Subcutaneous adipose tissue (tissue), 3 donors: ENCODE results near the gene RGS10.

DNA sequence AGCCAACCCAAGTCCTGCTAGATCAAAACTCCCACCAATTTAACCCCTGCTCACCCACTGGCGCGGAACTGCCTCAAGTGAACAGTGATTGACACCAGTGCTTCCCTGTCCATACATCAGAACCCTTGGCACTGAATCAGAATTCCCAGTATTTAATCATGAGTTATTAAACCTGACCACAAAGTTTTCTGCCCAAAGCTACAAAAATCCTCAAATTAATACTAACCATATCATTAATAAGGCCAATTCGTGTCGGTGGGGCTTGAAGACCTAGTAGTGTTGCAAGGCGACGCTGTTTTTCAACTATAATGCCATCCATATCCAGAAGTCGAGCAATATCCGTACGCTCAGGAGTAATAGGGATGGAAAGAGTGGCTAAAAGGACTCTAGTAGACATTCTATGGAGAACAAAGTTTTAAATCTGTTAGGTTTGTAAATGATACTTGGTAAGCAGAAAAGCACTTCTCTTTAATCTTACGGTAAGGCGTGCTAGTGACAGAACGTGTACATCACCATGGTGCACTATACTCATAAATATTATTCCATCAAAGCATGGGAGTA, 15.4 kb downstream of the EIF3A start:
- PRO-cap, result no peak
- RAMPAGE, long total RNA, 3 experiments, result no peak in any of the 3 experiments

DNA sequence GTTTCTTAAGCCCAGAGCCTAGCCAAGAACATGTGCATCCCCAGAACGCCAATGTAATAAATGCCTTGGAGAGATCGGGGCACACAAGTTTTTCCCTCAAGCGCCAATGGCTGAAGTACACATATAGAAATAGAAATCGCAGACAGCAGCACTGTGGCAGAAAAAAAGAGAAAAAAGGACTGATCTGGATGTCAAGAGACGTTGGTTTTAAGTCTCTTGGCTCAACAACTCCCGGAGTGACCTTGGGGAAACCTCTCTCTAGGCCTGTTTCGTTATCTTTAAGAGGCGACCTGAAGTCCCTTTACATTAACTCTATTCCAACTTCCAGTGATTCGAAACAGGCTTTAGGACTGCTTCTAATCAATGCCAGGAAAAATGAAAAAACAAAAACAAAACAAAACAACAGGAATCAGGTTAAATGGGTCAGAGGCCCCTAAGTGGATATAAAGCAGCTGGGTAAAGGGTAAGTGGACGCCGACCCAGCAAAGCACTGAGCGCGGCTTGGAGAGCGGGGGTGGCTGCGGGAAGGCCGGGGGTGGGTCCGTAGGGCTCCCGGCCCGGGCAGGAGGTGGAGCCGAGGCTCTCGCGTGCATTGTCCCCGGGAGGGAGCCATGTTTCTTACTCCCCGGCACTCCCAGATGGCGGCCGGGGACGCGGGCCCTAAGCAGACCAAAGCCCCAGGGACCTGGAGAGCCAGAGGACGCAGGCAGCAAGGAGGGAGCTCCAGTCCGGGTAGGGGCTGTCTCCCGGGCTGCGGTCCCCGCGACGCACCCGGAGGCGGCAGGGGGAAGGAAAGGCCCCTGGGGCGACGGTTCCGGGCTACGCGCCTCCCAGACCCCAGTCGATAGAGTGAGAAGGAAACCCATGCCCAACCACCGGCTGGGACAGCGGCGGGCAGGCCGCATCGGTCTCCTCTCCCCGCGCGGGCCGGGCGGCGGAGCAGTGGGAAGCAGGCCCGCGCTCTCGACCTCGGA, 721 bp downstream of the EIF3A start:
- PRO-cap, result bidirectional peak, plus-strand start at position 592 of the sequence, minus-strand start at position 492 of the sequence
- RAMPAGE, long total RNA, 3 experiments, result no peak in any of the 3 experiments

DNA sequence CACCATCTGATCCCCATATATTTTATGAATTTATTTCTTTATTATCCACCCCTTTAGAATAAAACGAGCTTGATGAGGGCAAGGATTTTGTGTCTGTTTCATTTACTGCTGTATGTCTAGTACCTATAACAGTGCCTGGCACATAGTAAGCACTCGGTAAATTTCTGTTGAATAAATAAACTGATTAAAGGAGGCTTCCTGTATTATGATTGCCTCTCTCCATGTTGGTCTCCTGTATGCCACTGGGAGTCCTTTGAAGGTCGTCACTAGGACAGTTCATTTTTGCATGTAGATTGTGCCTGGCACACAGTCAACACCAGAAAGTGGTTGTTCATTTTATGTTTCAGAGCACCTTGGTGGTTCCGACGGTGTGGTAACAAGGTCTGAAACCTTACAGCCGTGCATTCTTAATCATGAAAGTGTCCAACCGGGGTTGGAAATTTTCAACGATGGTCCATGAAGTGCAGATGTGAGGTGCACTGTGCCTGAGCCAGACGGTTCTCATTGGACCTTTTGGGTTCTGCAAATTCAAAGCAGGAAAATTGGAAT, 9.7 kb upstream of the EIF3A start:
- PRO-cap, result no peak
- RAMPAGE, long total RNA, 3 experiments, result no peak in any of the 3 experiments

DNA sequence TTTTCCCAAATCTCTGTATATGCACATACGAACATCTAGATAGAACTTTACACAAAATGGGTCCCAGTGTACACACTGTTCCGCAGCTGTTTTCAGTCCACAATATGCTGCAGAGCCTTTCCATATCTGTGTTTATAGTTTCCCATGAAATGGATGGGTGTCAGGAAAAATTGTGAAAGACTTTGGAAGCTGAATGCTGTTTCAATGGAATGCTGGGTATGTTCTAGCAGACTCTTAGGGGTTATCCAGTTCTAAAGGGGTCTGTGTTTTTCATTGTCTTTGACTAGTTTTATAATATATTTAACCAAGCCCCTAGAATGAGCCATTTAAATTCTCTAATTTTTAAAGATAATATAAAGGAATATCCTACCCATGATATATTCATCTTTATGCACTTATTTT, 13.9 kb downstream of the GRK5 start:
- PRO-cap, result unidirectional peak, minus-strand start at position 106 of the sequence
- RAMPAGE, long total RNA, 3 experiments, result no peak in any of the 3 experiments

DNA sequence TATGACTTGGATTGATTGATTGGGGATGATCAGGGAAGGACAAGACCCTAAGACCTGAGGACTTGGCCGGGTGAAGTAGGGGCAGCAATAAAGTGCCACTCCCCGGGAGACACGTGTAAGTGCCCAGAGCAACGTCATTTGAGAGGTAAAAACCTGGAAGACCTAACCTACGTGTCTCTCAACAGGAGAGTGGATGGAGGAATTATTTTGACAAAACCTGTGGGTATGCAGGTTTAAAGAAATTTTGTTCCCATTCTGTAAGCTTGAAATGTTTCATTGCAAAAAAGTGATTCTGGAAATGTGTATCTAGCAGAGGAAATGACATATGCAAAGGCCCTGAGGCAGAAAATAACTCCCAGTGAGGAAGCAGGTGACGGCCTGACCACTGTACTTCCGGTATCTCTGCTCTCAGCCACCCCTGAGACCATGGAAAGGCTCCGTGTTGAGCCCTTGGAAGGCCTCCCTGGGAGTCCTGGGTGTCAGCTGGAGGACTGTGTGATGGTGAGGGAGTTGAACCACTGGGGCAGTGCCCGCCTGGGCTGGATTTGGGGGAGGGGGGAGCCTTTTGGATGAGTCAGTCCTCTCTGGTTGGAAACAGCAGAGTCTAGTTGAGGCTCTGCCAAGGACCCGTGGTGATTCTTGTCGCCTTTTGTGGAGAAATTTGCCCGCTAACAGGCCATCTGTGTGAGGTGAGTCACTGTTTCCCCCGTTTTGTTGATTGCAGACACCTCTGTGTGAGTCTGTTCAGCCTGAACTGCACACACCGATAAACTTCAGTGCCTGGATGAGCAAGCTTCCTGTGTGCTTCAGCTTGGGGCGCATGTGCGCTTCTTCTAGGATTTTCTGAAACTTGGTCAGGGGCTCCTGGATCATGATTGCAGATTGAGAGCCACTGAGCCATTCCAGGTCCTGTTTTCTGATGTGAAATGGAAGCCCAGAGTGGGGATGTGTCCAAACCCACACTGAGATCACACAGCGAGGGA, 98.5 kb downstream of the GRK5 start:
- PRO-cap, result bidirectional peak, plus-strand start at position 776 of the sequence, minus-strand start at position 495 of the sequence
- RAMPAGE, long total RNA, 3 experiments, result no peak in any of the 3 experiments

DNA sequence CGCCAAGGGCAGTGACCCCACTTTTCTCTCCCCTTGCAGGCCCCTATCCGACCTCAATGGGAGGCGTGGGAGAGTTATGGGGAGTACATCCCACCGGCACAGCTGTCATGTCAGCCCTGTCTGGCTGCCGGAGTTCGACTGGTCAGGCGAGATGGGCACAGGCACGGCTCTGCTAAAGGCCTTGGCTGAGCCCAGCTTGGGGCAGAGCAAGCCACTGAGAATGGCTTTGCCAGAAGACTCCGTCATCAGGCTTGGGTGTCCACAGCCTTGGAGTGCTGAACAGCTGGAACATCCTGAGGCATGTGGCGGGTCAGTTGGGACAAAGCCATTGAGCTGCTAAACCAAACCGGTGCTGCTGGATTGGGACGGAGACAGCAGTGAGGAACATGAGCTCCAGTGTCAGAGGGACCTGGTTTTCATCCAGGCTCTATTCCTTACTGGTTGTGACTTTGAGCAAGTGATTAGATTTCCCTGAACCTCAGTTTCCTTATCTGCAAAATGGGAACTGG, 134.6 kb downstream of the GRK5 start:
- PRO-cap, result no peak
- RAMPAGE, long total RNA, 3 experiments, result no peak in any of the 3 experiments

- PRO-cap, result bidirectional peak, plus-strand start at chr10:119370637, minus-strand start at chr10:119370556
- RAMPAGE, long total RNA, 3 experiments, result no peak in any of the 3 experiments
Observed at GRCh38 chr10:119370218-119370889, 163.0 kb downstream of the GRK5 start.

DNA sequence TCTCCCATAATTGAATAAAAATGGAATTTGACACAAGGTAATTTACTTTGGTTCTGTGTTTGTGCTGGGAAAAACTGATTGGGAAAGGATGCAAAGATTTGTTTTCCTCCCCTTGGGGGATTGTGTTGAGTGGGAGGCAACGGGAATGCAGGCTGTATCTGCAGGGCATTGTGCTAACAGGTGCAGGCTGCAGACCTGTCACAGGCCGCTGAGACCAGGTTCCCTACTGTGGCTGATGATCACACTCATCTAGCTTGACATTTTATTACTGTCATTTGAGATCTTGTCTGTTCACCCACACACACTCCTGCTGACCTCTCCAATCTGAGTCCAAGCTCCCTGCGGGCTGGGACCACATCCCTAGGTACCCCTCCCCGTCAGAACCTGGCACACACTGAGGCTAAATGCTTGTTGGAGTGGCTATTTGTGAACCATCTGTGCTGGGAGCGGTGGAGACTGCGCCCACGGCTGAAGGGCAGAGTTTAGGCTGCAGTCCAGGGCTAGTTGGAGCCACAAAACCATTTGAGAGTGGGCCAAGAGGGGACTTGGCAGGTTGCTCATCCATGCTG, 164.6 kb downstream of the RGS10 start:
- PRO-cap, result no peak
- RAMPAGE, long total RNA, 3 experiments, result no peak in any of the 3 experiments

DNA sequence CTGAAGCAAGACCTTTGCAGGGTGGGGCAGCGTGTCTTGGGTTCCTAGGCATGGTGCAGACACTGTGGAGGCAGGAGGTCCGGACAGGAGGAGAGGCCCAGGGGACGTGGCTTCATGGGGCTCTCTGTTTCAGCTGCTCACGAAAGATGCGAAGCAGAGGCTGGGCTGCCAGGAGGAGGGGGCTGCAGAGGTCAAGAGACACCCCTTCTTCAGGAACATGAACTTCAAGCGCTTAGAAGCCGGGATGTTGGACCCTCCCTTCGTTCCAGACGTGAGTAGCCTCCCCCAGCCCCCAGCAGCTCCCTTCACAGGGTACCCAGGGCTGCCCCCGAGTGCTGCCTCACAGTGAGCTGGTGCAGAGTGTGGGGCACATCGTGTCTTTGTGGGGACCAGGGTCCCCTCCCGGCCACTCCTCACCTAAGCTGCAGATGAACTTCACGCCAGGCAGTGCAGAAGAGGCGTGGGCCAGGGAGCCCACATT, 94.5 kb downstream of the RGS10 start:
- PRO-cap, result no peak
- RAMPAGE, long total RNA, 3 experiments, result no peak in any of the 3 experiments

DNA sequence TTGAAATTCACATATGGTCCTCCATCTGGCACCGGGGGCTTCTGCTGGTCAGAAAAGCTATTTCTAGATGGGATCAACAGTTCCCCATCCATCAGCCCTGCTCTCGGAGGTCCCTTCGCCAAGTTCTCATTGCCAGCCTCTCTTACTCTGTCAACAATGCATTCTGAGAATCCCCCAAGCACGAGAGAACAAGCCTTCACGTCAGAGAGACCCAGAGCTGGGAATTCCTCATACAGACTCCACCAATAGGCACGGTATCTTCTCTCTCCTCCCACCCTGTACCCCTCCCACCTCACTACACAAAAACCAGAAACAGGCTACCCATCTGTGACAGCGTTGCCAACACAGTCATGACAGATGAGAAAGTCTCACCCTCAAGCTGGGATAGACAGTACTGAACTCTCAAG, 15.7 kb downstream of the RGS10 start:
- PRO-cap, result no peak
- RAMPAGE, long total RNA, 3 experiments, result no peak in any of the 3 experiments

GRCh38 chr10:119542588-119542975, at the start of gene RGS10:
TSS of gene RGS10 (minus strand) at chr10:119542719.
- PRO-cap, result bidirectional peak, plus-strand start at chr10:119542812, minus-strand start at chr10:119542704
- RAMPAGE, long total RNA, 3 experiments, result start-site peak on the minus strand in 3 of 3 experiments, at chr10:119542659-119542722 at its widest, 57 to 287 reads per replicate

DNA sequence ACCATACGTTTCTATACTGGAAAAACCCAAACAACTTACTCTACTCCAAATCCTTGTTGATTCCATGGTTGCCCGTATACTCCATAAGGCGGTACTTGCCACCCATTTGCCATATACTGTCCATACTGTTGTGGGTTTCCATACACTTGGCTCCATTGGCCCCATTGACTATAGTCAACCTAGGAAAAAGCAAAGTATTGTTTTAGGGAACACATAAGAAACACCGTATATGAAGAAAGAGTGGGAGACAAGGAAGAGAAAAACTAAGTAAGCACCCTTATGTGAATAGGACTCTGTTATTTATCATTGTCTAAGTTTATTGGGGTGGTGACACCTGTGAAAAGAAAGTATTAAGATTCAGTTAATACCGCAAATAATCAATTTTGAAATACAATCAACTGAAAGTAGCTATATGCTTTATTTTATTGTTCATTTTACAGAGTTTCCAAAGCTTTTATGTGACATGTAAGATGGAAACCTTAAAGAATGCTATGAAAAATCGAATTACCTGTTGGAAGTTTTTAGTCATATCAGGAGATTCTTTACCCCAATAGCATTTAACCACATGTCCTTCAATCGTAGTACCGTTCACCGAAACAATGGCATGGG, 20.1 kb downstream of the TIAL1 start:
- PRO-cap, result no peak
- RAMPAGE, long total RNA, 3 experiments, result no peak in any of the 3 experiments

- PRO-cap, result no peak
- RAMPAGE, long total RNA, 3 experiments, result start-site peak on the minus strand in 1 of 3 experiments, at chr10:119586456-119586808 at its widest, 9 reads per replicate
Observed at GRCh38 chr10:119586366-119587137, 10.2 kb downstream of the TIAL1 start.

GRCh38 chr10:119595157-119595437, 1.7 kb downstream of the TIAL1 start:
- PRO-cap, result no peak
- RAMPAGE, long total RNA, 3 experiments, result no peak in any of the 3 experiments

GRCh38 chr10:119596336-119596513, 539 bp downstream of the TIAL1 start:
- PRO-cap, result no peak
- RAMPAGE, long total RNA, 3 experiments, result start-site peak on the minus strand in 1 of 3 experiments, at chr10:119596463-119596516 at its widest, 10 reads per replicate

- PRO-cap, result unidirectional peak, minus-strand start at chr10:119652577; unidirectional peak, minus-strand start at chr10:119652637
- RAMPAGE, long total RNA, 3 experiments, result no peak in any of the 3 experiments
Observed at GRCh38 chr10:119652464-119652827, 1.3 kb downstream of the BAG3 start.

DNA sequence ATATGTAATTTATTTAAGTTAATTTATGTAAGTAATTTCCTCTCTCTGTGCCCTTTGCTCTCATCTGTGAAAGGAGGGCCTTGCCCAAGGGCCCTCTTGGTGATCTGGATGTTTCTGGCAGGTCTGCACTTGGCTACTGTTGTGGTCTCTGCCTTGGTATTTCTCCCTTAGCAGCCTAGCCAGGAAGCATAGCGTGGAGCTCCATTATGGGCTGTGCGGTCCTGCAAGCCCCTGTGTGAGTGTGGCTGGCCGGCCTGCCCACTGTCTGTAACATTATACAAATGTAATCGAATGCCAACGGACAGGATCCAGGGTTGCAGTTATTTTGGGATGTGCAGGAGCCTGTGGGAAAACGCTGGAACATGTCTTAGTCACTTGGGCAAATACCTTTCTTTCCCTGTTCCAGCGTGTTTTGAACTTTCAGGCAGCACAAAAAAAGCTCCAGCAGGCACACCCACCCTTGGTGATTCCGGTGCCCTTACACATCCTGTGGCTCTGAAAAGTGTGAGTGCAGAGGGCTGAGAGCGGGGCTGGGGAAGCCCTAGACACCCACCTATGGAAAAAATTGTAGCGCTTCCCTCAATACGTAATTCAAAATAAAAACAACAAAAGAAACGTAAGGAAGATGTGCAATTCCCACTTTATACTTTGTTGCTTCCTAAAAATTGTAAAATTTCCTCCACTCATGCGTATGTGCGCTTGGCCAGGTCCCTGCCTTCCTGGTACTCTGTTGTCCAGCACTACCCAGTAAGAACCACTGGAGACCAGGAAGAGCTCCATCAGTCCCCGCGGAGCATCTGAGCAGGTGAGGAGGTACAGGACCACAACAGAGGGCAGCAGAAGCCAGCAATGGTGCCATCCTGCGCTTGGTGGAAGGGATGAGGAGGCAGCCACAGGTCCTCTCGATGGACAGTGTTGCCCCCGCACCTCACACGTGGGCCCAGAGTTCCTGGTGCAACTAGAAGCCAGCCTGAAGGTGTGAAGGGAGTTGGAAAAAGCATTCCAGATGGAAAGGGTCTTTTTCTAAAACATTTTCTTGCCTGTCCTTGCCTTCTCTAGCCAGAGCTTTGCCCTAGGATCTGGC, 29.7 kb downstream of the BAG3 start:
- PRO-cap, result no peak
- RAMPAGE, long total RNA, 3 experiments, result no peak in any of the 3 experiments

DNA sequence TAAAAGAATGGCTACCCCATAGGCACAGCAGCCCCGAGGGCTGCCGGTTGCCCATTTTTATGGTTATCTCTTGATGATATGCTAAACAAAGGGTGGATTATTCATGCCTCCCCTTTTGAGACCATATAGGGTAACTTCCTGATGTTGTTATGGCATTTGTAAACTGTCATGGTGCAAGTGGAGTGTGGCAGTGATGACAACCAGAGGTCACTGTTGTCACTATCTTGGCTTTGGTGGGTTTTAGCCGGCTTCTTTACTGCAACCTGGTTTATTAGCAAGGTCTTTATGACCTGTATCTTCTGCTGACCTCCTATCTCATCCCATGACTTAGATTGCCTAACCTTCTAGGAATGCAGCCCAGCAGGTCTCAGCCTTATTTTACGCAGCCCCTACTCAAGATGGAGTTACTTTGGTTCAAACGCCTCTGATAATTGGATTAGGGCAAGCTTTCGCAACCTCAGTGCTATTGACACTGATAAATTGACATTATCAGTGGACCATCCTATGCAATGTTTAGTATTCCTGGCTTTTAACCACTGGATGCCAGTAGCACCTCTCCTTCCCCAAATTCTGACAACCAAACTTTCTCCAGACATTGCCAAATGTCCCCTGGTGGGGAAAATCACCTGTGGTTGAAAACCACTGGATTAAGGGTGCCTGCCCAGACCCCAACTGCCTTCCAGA, 36.9 kb downstream of the BAG3 start:
- PRO-cap, result no peak
- RAMPAGE, long total RNA, 3 experiments, result no peak in any of the 3 experiments

GRCh38 chr10:119726729-119726930, 780 bp downstream of the INPP5F start:
- PRO-cap, result no peak
- RAMPAGE, long total RNA, 3 experiments, result no peak in any of the 3 experiments

- PRO-cap, result no peak
- RAMPAGE, long total RNA, 3 experiments, result no peak in any of the 3 experiments
Observed at GRCh38 chr10:119743170-119743879, 17.5 kb downstream of the INPP5F start.